K562 (cell line): ENCODE results near the gene SYTL5.

- RAMPAGE, long total RNA, result no peak
- RRBS, result 4% methylated on average over 3 of the region's 40 CpGs
PRO-cap:
- standard, result no peak
- CoPRO, capped RNA only, 2 experiments, result no peak in any of the 2 experiments
- CoPRO, capped and uncapped RNA, 2 experiments, result no peak in any of the 2 experiments
- CoPRO, uncapped RNA only, 2 experiments, result no peak in any of the 2 experiments
CAGE:
- cytosol, long polyA plus RNA, result no peak
- long polyA plus RNA, result no peak
- nucleolus, long total RNA, result no peak
- nucleus, long polyA plus RNA, result no peak
Measured at GRCh38 chrX:37905348-37906351, 58.3 kb upstream of the DYNLT3 start.

DNA sequence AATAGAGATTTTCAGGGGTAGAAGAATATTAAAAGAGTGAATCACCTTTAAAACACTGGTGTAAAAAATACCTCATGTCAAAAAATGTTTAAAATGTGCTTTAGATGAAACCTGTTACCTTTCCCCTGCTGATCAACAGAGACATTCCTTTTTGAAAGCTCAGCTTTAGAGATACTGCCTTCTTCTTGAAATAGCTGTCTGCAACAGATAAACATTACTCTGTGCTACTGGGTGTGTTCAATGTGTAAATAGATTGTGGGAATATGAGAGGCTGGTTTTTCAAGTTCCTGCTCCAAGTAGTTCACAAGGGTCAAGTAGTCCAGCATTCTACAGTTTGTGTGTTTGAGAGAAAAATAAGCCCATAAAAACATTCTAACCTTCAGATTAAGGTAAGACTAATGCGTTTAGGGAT, at the start of gene SYTL5:
SYTL5 (plus strand) TSS at position 274 of the 412 bp plus-strand sequence.
- RAMPAGE, long total RNA, result no peak
- RRBS, result no CpG with 5 or more reads among the region's 1 CpG
PRO-cap:
- standard, result no peak
- CoPRO, capped RNA only, 2 experiments, result no peak in any of the 2 experiments
- CoPRO, capped and uncapped RNA, 2 experiments, result no peak in any of the 2 experiments
- CoPRO, uncapped RNA only, 2 experiments, result no peak in any of the 2 experiments
CAGE:
- cytosol, long polyA plus RNA, result no peak
- long polyA plus RNA, result no peak
- nucleolus, long total RNA, result no peak
- nucleus, long polyA plus RNA, result no peak

- RAMPAGE, long total RNA, result no peak
- RRBS, result no CpG with 5 or more reads among the region's 6 CpGs
PRO-cap:
- standard, result no peak
- CoPRO, capped RNA only, 2 experiments, result peak in 1 of 2 experiments; most common plus-strand start chrX:38807172 (in 1); most common minus-strand start chrX:38807080 (in 1)
- CoPRO, capped and uncapped RNA, 2 experiments, result no peak in any of the 2 experiments
- CoPRO, uncapped RNA only, 2 experiments, result peak in 2 of 2 experiments; most common plus-strand start chrX:38806867 (in 1); most common minus-strand start chrX:38807088 (in 1)
CAGE:
- cytosol, long polyA plus RNA, result no peak
- long polyA plus RNA, result no peak
- nucleolus, long total RNA, result no peak
- nucleus, long polyA plus RNA, result no peak
Measured at GRCh38 chrX:38806794-38807407, 5.6 kb downstream of the MID1IP1 start.

DNA sequence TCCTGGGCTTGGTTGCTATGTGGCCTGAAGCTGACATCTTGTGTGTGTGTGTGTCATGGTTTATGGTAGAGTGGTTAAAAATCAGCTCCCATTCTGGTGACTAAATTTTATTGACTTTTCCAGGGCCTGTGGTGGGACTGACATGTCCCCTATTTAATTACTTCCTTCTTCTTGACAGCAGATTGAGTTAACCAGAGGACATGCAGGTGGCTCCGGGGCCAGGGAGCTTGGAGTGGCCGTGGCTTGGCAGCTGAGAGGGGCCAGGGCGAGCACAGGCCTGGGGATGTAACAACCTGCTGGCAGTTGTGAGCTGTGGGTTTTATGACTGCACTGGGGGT, 185.9 kb downstream of the MID1IP1 start:
- RAMPAGE, long total RNA, result no peak
- RRBS, result no CpG with 5 or more reads among the region's 3 CpGs
PRO-cap:
- standard, result no peak
- CoPRO, capped RNA only, 2 experiments, result no peak in any of the 2 experiments
- CoPRO, capped and uncapped RNA, 2 experiments, result no peak in any of the 2 experiments
- CoPRO, uncapped RNA only, 2 experiments, result no peak in any of the 2 experiments
CAGE:
- cytosol, long polyA plus RNA, result no peak
- long polyA plus RNA, result no peak
- nucleolus, long total RNA, result no peak
- nucleus, long polyA plus RNA, result no peak

DNA sequence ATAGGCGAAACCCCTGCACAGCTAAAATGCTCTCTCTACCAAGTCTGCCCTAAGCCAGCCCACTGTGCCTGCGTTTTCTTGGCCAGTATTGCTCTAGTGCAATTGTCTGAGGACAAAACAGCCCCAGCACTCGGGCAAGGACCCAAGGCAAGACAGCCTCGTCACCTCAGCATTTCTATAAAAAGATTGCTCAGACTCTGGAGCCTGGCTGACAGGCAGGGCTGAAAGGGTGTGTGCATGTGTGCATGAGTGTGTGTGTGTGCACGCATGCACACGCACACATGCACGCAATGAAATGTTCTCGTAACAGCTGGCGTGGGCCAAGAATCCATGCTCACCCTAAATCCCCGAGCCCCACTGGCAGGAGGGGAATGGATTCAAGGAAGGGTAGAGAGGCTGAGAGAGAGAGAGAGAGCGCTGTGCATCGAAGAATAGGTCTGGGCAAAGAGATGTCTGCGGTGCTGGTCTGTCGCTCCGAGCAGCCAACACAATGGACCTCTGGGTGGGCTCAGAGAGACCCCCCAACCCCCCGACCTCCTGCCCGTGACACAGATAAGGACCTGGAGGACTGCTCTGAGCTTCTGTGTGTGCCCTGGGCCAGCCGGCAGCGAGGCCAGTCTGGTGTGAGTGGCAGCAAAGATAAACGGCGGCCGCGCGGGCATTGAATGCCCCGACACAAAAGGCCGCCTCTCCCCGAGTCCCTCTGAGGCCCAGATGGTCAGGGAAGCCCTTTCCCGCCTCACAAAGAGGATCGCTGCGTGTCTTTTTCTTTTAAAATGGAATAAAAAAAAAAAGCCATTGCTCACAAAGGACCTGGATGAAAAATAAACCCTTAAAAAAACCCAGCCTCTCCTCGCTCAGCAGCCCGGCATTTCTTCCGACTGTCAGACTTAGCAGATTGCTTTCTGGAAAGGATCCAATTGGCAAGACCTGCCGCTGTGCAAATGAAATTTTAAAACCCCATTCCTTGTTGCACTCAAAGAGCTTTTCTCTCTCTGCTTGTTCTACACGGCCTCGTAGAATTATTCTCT, 579.0 kb downstream of the BCOR start:
- RAMPAGE, long total RNA, result no peak
- RRBS, result no CpG with 5 or more reads among the region's 36 CpGs
PRO-cap:
- standard, result no peak
- CoPRO, capped RNA only, 2 experiments, result no peak in any of the 2 experiments
- CoPRO, capped and uncapped RNA, 2 experiments, result no peak in any of the 2 experiments
- CoPRO, uncapped RNA only, 2 experiments, result no peak in any of the 2 experiments
CAGE:
- cytosol, long polyA plus RNA, result no peak
- long polyA plus RNA, result no peak
- nucleolus, long total RNA, result no peak
- nucleus, long polyA plus RNA, result no peak

DNA sequence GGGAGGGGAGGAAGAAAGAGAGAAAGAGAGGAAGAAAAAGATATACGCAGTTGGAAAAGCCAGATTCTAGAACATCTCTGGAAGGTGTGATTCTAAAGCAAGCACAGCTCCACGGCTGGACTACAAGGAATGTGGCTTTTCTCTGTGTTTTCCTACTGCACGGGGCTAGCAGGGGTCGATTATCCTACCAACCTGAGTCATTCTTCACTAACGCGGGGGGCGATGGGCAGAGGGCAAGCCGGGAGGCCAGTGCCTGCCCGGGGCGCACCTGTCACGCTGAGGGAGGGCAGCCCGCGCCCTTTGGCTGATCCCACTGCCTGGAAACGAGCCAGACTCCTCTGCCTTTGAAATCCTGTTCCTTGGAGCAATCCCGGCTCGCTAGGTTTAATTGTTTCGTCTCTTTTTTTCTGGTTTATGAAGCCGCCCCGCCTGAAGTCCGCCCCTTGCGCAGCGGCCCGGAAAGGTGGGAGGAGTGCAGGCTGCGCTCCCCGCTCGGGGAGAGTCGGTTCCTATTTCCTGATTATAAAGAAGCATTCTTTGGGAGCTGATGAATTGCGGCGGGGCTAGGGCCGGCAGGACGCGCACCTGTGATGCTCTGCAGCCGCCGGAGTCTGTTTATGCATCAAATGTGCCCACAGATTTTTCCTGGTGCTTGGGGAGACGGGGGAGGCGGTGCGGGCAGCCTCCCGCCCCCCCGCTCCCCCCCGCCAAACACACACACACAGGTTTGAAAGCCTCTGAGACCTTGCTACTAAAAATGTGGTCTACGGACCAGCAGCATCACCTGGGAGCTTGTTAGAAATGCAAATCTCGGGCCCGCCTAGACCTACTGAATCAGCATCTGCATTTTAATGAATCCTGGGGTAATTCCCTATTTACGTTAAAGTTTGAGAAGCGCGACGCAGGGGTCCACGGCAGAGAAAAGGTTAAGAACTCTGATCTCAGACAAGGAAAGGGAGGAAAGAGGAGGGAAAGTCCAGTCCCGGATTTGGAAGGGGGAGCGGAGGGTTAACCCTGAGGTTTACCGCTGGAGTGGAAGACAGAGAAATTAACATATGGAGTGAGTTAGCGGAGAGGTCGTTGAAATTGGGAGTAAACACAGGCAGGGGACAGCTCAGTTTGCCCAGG, 484.1 kb downstream of the BCOR start:
- RAMPAGE, long total RNA, result no peak
- RRBS, result 58% methylated on average over 8 of the region's 53 CpGs
PRO-cap:
- standard, result no peak
- CoPRO, capped RNA only, 2 experiments, result no peak in any of the 2 experiments
- CoPRO, capped and uncapped RNA, 2 experiments, result no peak in any of the 2 experiments
- CoPRO, uncapped RNA only, 2 experiments, result no peak in any of the 2 experiments
CAGE:
- cytosol, long polyA plus RNA, result no peak
- long polyA plus RNA, result no peak
- nucleolus, long total RNA, result no peak
- nucleus, long polyA plus RNA, result no peak

GRCh38 chrX:39730798-39731333, 366.9 kb downstream of the BCOR start:
- RAMPAGE, long total RNA, result no peak
- RRBS, result no CpG with 5 or more reads among the region's 16 CpGs
PRO-cap:
- standard, result no peak
- CoPRO, capped RNA only, 2 experiments, result no peak in any of the 2 experiments
- CoPRO, capped and uncapped RNA, 2 experiments, result no peak in any of the 2 experiments
- CoPRO, uncapped RNA only, 2 experiments, result no peak in any of the 2 experiments
CAGE:
- cytosol, long polyA plus RNA, result no peak
- long polyA plus RNA, result no peak
- nucleolus, long total RNA, result no peak
- nucleus, long polyA plus RNA, result no peak

DNA sequence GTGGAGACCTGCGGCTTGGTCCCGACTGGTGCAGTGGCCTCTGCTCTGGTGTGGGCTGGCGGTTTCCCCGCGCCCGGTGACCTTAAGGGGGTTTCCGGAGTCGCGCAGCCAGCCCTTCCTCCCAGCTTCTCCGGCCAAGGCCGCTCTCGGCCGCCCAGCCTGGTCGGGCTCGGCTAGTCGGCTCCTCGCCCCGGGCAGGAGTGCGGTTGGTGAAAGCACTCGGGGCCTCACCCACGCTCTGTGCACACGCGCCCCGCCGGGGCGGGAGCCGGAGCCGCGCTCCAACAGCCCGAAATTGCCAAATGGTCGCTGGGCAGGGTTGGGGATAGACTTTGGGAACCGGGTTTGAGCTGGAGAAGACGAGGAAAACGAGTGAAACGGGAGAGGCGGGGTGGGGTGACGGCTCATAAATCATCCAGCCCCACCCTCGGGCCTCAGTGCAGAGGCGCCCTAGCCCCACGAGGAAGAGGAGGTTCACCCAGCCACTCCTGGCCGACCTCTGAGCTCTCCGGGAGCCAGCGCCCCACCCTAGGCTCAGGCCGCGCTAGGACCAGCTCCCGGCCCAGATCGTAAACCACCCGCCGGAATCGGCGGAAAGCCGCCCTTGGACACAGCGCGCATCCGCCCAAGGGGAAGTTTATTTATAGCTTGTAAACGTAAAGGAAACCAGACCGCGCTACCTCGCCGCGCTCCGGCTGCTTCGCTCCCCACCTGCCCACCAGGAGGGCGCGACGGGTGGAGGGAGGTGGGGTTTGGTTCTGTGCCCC, 84.6 kb downstream of the BCOR start:
- RAMPAGE, long total RNA, result no peak
- RRBS, result 47% methylated on average over 27 of the region's 66 CpGs
PRO-cap:
- standard, result bidirectional peak, plus-strand start at position 669 of the sequence, minus-strand start at position 501 of the sequence
- CoPRO, capped RNA only, 2 experiments, result peak in 2 of 2 experiments; most common plus-strand start position 669 of the sequence (in 2); most common minus-strand start position 370 of the sequence (in 1)
- CoPRO, capped and uncapped RNA, 2 experiments, result peak in 2 of 2 experiments; most common plus-strand start position 571 of the sequence (in 1); most common minus-strand start position 346 of the sequence (in 1)
- CoPRO, uncapped RNA only, 2 experiments, result peak in 1 of 2 experiments; most common plus-strand start position 578 of the sequence (in 1); most common minus-strand start position 342 of the sequence (in 1)
CAGE:
- cytosol, long polyA plus RNA, result no peak
- long polyA plus RNA, result no peak
- nucleolus, long total RNA, result no peak
- nucleus, long polyA plus RNA, result no peak

DNA sequence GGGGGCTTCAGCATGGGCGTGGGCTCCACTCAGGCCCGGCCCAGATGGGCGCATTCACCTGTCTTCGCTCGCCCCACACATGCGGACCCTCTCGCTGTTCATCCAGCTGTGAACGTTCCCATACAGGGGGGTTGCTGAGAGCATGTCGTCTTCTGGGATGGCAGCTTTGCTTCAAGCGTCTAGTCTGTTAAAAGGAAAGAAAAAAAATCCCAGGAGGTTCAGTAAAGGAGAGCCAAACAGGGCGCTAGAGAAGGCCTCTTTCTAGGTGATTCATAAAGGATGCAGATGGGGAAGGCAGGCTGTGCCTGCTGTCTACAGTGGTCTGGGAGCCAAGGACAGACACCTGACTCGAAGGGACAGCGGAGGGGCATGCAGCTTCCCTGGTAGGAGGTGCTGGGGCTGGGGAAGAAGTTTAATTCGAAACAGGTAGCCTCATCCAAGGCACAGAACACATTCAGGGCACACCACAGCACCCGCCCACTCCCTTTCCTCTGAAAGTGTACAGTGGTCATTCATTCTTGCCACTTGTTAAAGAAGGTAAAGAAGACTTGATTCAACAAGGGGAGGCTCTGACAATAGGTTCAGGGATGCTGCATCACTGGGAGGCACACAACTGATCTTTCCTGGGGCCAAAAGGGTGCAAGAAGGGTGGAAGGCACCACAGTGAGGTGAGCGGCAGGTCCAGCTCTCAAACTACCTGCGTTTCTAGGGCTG, 19.8 kb downstream of the BCOR start:
- RAMPAGE, long total RNA, result no peak
- RRBS, result no CpG with 5 or more reads among the region's 17 CpGs
PRO-cap:
- standard, result no peak
- CoPRO, capped RNA only, 2 experiments, result peak in 1 of 2 experiments; most common minus-strand start position 193 of the sequence (in 1)
- CoPRO, capped and uncapped RNA, 2 experiments, result no peak in any of the 2 experiments
- CoPRO, uncapped RNA only, 2 experiments, result peak in 1 of 2 experiments; most common minus-strand start position 314 of the sequence (in 1)
CAGE:
- cytosol, long polyA plus RNA, result no peak
- long polyA plus RNA, result no peak
- nucleolus, long total RNA, result no peak
- nucleus, long polyA plus RNA, result no peak

- RAMPAGE, long total RNA, result no peak
- RRBS, result no CpG with 5 or more reads among the region's 8 CpGs
PRO-cap:
- standard, result no peak
- CoPRO, capped RNA only, 2 experiments, result no peak in any of the 2 experiments
- CoPRO, capped and uncapped RNA, 2 experiments, result no peak in any of the 2 experiments
- CoPRO, uncapped RNA only, 2 experiments, result no peak in any of the 2 experiments
CAGE:
- cytosol, long polyA plus RNA, result no peak
- long polyA plus RNA, result no peak
- nucleolus, long total RNA, result no peak
- nucleus, long polyA plus RNA, result no peak
Measured at GRCh38 chrX:40095344-40095588, 2.5 kb downstream of the BCOR start.

GRCh38 chrX:40099632-40100603, 2.2 kb upstream of the BCOR start:
- RAMPAGE, long total RNA, result no peak
- RRBS, result 3% methylated on average over 1 of the region's 38 CpGs
PRO-cap:
- standard, result bidirectional peak, plus-strand start at chrX:40100235, minus-strand start at chrX:40100307
- CoPRO, capped RNA only, 2 experiments, result no peak in any of the 2 experiments
- CoPRO, capped and uncapped RNA, 2 experiments, result no peak in any of the 2 experiments
- CoPRO, uncapped RNA only, 2 experiments, result no peak in any of the 2 experiments
CAGE:
- cytosol, long polyA plus RNA, result no peak
- long polyA plus RNA, result no peak
- nucleolus, long total RNA, result no peak
- nucleus, long polyA plus RNA, result no peak

DNA sequence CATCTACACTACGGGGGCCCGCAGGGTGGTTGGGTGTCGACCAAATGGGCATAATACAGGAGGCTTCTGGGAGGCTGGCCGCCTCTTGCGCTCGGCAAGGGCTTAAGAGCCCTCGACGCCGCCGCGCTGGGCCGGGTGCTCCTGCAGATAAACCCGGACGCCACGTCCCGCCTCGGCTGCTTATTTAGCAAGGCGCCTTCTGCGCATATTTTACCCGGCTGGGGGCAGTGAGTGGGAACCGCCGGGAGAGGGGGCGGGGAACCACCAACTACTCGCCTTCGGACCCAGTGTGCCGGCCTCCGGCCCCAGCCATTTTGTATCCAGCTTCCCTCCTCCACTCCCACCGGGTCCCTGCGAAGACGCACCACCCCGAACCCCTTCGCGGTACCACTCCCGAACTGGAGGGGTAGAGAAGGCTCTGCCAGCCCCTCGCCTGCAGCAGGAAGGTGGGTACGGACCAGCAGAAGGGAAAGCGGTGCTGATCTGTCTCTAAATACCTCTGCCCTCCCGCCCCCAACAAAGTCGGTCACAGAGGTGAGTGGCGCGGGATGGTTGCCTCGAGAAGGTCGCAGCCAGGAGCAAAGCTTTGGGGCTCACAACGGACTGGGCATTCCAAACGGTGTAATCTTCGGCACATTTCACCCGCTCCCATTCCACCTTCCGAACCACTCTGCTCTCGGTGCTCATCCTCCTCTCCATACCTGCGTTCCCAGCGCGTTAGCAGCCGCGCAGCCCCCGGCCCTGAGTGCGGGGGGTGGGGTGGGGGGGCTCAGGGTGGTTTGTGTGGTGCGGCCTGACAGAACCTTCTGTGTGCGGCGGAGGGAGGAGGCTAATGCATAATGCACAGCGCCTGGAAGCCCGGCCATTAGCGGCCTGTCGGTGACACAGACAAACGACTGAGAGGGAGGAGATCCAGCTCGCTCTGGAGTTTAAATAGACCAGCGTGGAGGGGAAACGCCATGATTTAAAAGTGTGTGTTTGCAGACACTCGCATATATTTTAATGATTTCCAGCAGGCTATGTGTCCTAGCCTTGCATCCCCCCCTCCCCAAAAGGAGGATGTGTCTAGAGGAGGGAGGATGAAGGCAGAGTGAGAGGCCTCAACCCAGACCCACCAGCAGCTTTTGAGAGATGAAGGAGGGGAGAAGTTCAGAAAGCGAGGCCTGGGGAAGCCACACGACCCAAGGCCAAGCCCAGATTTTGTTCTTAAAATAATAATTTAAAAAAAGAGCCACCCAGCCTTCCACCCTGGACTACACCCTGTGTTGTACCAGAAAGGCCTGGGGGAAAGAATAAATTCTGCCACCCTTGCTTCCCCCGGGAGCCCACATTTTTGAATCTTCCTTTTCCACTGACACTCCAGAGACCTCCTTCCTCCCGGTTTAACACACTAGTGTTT, 5.1 kb upstream of the BCOR start:
- RAMPAGE, long total RNA, result no peak
- RRBS, result 64% methylated on average over 14 of the region's 72 CpGs
PRO-cap:
- standard, result bidirectional peak, plus-strand start outside the sequence, minus-strand start at position 1,395 of the sequence
- CoPRO, capped RNA only, 2 experiments, result peak in 1 of 2 experiments; most common plus-strand start position 960 of the sequence (in 1); most common minus-strand start position 905 of the sequence (in 1)
- CoPRO, capped and uncapped RNA, 2 experiments, result no peak in any of the 2 experiments
- CoPRO, uncapped RNA only, 2 experiments, result peak in 2 of 2 experiments; most common plus-strand start position 492 of the sequence (in 1); most common minus-strand start position 491 of the sequence (in 1)
CAGE:
- cytosol, long polyA plus RNA, result no peak
- long polyA plus RNA, result no peak
- nucleolus, long total RNA, result no peak
- nucleus, long polyA plus RNA, result no peak

DNA sequence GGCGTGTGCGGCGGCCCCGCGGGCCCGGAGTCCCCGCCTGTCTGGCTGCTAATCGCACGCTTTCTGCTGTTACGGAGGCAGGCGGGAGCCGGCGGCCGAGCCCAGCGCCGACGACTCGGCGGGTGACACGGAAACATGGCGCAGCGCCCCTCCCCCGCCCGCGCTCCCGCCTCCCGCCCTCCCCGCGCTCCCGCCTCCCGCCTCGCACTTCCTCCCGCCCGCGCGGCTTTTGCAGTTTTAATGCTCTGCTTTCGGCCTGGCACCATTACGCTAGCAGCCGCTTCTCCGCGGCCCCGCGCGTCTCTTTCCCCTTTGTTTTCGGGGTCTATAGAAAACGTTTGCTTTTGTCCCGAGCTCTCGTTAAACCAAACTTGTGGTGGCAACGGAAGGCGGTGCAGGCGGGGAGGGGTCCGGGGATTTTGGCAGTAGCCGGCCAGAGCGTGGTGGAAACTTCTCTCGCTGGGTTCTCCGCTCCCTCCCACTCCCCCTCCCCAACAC, 8.7 kb upstream of the BCOR start:
- RAMPAGE, long total RNA, result no peak
- RRBS, result 1% methylated on average over 15 of the region's 56 CpGs
PRO-cap:
- standard, result bidirectional peak, plus-strand start at position 265 of the sequence, minus-strand start at position 43 of the sequence
- CoPRO, capped RNA only, 2 experiments, result peak in 2 of 2 experiments; most common plus-strand start position 265 of the sequence (in 2); most common minus-strand start position 124 of the sequence (in 2)
- CoPRO, capped and uncapped RNA, 2 experiments, result peak in 2 of 2 experiments; most common plus-strand start position 265 of the sequence (in 1); most common minus-strand start position 43 of the sequence (in 2)
- CoPRO, uncapped RNA only, 2 experiments, result peak in 2 of 2 experiments; most common plus-strand start position 265 of the sequence (in 1); most common minus-strand start position 65 of the sequence (in 1)
CAGE:
- cytosol, long polyA plus RNA, result no peak
- long polyA plus RNA, result no peak
- nucleolus, long total RNA, result no peak
- nucleus, long polyA plus RNA, result no peak

DNA sequence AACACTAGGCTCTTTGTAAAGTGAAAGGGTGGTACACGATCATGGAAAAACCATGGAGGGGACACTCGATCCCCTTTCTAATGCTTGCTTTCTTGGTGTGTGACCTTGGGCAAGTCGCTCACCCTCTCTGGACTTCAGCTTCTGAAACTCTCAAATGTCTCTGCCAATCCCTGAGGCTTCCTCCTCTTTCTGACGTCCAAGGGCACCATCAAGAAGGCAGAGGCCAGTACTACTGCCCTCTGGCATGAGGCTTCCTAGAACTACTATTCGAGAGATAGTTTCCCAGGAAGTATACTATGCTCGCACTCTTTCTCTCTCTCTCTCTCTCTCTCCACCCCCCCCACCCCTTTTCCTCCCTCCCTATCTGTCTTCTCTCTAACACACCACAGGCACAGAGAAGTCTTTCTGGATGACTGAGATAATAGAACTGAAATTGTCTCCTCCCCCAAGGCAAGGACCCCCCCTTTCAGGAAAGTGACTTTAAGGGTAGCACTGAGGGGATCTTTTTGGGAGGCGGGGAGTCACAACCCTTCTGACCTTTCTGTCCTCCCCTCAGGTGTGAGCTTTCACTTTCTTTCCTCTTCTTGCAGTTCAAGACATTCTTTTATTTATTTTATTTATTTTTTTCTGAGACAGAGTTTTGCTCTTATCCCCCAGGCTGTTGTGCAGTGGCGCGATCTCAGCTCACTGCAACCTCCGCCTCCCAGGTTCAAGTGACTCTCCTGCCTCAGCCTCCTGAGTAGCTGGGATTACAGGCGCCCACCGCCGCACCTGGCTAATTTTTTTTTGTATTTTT, 20.1 kb upstream of the BCOR start:
- RAMPAGE, long total RNA, result no peak
- RRBS, result no CpG with 5 or more reads among the region's 13 CpGs
PRO-cap:
- standard, result bidirectional peak, plus-strand start at position 392 of the sequence, minus-strand start at position 265 of the sequence
- CoPRO, capped RNA only, 2 experiments, result peak in 2 of 2 experiments; most common plus-strand start position 256 of the sequence (in 1); most common minus-strand start position 265 of the sequence (in 2)
- CoPRO, capped and uncapped RNA, 2 experiments, result peak in 2 of 2 experiments; most common plus-strand start position 504 of the sequence (in 1); most common minus-strand start position 262 of the sequence (in 1)
- CoPRO, uncapped RNA only, 2 experiments, result peak in 2 of 2 experiments; most common plus-strand start position 383 of the sequence (in 1); most common minus-strand start position 267 of the sequence (in 2)
CAGE:
- cytosol, long polyA plus RNA, result no peak
- long polyA plus RNA, result no peak
- nucleolus, long total RNA, result no peak
- nucleus, long polyA plus RNA, result no peak

- RAMPAGE, long total RNA, result no peak
- RRBS, result under 1% methylated on average over 18 of the region's 85 CpGs
PRO-cap:
- standard, result bidirectional peak, plus-strand start at chrX:40155284, minus-strand start at chrX:40155031; bidirectional peak, plus-strand start at chrX:40155560, minus-strand start at chrX:40155422
- CoPRO, capped RNA only, 2 experiments, result peak in 2 of 2 experiments; most common plus-strand start chrX:40155139 (in 1); most common minus-strand start chrX:40154971 (in 1)
- CoPRO, capped and uncapped RNA, 2 experiments, result peak in 1 of 2 experiments; most common plus-strand start chrX:40155284 (in 1); most common minus-strand start chrX:40154971 (in 1)
- CoPRO, uncapped RNA only, 2 experiments, result peak in 2 of 2 experiments; most common plus-strand start chrX:40154812 (in 1); most common minus-strand start chrX:40154755 (in 1)
CAGE:
- cytosol, long polyA plus RNA, result no peak
- long polyA plus RNA, result no peak
- nucleolus, long total RNA, result no peak
- nucleus, long polyA plus RNA, result no peak
Measured at GRCh38 chrX:40154648-40155616, 57.2 kb upstream of the BCOR start.

DNA sequence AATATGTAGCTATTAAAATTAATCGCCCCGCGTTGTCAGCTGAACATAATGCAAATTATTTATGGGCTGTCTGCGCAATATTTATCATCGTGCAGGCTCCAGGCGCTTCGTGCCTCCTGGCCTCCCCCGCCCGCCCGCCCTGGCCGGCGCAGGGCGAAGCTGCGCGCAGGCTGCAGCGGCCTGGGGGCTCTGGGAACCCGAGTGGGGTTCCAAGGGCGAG, 70.9 kb upstream of the BCOR start:
- RAMPAGE, long total RNA, result no peak
- RRBS, result no CpG with 5 or more reads among the region's 18 CpGs
PRO-cap:
- standard, result no peak
- CoPRO, capped RNA only, 2 experiments, result no peak in any of the 2 experiments
- CoPRO, capped and uncapped RNA, 2 experiments, result no peak in any of the 2 experiments
- CoPRO, uncapped RNA only, 2 experiments, result no peak in any of the 2 experiments
CAGE:
- cytosol, long polyA plus RNA, result no peak
- long polyA plus RNA, result no peak
- nucleolus, long total RNA, result no peak
- nucleus, long polyA plus RNA, result no peak

DNA sequence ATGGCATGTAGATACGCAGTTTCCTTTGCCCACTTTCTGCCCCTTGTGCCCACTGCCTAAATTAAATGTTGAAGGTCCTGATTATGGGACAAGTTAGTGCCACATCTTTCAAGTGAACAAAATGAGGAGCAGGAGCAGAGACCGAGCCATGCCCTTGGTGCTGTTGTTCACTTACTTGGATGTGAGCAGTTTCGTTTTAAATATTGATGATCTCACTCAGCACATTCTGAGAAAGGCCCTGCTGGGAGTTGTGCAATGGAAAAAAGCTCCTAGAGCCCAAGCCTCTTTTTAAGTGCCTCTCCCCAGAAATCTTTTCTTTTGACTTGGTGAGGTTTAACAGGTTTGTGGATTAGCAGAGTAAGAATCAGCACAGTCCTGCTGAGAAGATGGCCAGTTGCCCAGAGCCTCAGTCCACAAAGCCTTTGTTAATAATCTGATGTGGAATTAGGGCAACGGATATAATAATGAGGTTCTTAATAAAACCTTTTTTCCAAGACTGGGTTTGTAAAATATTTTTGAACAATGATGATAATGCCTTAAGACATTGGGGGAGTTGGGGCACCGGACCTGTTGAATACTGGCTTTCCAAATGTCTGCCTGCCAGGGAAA, 157.5 kb upstream of the ATP6AP2 start:
- RAMPAGE, long total RNA, result no peak
- RRBS, result no CpG with 5 or more reads among the region's 5 CpGs
PRO-cap:
- standard, result no peak
- CoPRO, capped RNA only, 2 experiments, result no peak in any of the 2 experiments
- CoPRO, capped and uncapped RNA, 2 experiments, result no peak in any of the 2 experiments
- CoPRO, uncapped RNA only, 2 experiments, result no peak in any of the 2 experiments
CAGE:
- cytosol, long polyA plus RNA, result no peak
- long polyA plus RNA, result no peak
- nucleolus, long total RNA, result no peak
- nucleus, long polyA plus RNA, result no peak